Calu3 (cell line): ENCODE results near the genes NDNF, TRPC3, BLTP1 and SPRY1.

GRCh38 chr4:121071803-121072975, at the start of gene NDNF:
Gene NDNF (minus strand): TSS chr4:121072535.
- PRO-cap, result no peak

DNA sequence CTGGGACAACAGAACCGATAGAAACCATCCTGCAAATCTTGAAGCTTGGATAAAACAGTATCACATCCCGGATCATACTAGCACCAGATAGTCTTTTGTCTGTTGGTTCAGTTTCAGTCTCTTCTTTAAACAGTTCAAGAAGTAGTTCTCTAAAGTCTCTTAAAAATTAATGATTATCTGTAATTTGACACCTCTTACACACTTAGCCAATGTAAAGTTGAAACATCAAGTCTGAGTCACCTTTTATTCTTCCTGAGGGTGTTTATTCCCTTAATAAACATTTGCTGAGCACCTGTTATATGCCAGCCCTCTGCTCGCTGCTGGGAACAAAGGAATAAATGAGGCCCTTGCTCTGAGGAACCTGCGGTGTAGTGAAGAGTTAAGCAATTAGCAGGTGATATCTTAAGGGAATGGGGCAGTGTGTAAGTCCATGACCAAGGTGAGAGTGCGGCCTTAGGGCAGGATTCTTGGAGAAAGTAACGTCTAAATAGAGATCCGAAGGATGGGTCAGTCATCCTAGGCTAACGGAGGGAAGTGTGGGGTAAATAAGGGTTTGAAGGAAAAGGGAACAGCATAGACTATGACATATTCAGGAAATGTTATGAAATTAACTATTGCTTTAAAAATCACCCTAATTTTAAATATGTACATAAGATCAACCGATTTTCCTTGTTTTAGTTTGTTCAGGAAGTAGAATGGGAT, 5.2 kb upstream of the NDNF start:
- PRO-cap, result no peak

DNA sequence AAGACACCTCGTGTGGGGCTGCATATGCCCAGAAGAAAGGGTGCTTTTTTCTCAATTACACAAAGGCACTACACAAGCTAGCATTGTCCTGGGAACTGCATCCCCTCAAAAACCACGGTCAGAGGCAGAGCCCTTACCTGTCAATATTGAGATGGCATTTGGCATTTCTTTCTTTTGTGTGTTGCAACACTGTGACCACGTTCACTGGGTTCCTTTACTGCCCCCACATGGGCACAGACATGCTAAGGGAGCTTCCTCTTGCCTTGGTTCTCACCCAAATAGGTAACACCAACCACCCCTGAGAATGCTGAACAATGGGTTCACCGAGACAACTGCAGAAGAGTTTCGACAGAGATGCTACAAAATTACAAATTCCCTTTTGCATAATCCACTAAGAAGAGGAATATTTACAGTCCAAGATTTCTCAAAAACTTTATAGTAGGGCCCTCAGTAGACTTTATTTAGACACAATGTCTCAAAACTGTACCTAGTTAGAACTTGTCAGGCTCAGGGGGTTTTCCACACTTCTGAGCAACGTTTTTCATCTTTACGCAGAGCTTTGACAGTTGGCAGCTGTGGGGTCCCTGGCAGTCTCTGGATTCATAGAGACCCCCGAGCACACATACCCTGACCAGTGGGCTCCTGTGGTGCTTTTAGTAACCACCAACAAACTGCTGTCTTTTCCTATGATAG, 35.9 kb upstream of the TNIP3 start:
- PRO-cap, result no peak

- PRO-cap, result no peak
These were observed 28.8 kb downstream of the ANXA5 start for GRCh38 chr4:121667922-121668504.

GRCh38 chr4:121785338-121785802, 15.8 kb upstream of the EXOSC9 start:
- PRO-cap, result no peak

GRCh38 chr4:121951873-121952286, at the start of gene TRPC3:
Gene TRPC3 (minus strand): TSS chr4:121952060.
- PRO-cap, result no peak

DNA sequence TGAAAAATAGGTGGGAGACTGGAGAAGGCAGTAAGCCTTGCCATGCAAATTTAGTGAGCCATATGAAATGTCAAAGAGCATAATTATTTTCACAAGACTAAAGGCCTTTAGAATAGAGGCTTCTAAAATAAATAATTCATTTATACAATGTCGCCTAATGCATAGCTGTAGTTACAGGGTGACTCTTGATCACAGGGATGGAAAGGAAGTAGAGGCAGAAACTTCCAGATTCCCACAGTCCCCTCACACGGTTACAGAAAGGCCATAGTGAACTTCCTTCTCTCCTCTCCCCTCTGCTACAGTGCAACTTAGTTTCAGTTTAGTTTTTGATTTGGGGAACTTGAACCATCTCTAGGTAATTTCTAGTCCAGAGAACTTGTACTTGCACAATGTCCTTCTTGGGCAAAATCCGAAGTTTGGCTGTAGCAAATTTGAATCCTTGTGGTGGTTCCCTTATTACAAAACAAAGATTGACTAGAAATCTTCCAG, 1.3 kb upstream of the BLTP1 start:
- PRO-cap, result no peak

- PRO-cap, result bidirectional peak, plus-strand start at chr4:122152371, minus-strand start at chr4:122152274; unidirectional peak, minus-strand start at chr4:122152934
These were observed at the start of gene BLTP1 for GRCh38 chr4:122152149-122153165. Gene BLTP1 (plus strand): TSS chr4:122152331.

DNA sequence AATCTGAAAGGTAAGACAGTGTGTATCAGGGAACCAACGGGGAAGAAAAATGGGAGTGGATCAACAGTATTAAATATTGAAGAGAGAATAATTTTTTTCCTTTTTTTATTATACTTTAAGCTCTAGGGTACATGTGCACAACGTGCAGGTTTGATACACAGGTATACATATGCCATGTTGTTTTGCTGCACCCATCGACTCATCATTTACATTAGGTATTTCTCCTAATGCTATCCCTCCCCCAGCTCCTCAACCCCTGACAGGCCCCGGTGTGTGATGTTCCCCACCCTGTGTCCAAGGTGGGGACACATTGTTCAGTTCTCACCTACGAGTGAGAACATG, 60.8 kb downstream of the IL21 start:
- PRO-cap, result no peak

- PRO-cap, result no peak
These were observed 10.5 kb downstream of the BBS12 start for GRCh38 chr4:122742929-122743491.

- PRO-cap, result no peak
These were observed 502 bp upstream of the FGF2 start for GRCh38 chr4:122826263-122826394.

GRCh38 chr4:122854612-122855441, 28.2 kb downstream of the FGF2 start:
- PRO-cap, result no peak

- PRO-cap, result no peak
These were observed 1.4 kb downstream of the NUDT6 start for GRCh38 chr4:122920937-122921441.

DNA sequence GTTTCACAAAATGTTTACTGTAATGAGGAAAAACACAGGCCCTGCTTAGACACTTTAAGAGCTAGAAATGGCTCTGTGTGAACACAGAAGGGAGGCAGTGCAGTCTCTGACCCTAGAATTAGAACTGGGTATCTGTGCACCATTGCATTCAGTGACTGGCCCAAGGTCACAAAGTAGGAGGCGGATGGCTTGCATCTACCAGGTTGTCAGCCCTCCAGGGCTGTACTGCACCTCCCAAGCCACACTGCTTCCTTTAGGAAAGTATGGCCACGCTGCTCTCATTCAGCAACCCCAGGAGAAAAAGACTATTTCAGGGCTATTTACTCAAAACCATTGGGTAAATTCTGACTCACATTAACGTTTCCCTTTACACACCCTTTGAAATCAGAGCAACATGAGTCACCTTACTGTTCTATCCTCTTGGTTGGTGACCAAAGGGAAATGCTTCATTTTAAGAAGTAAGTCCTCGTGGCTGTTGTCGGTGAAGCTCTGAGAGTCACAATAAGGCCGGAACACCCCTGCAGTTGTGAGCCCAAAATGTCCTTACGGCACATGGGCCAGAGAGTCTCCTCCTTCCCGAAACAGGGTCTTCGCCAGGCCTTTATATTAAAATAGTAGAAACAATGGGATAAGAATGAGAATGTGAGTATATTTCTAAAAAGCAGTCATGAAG, 56.3 kb upstream of the SPRY1 start:
- PRO-cap, result bidirectional peak, plus-strand start at position 449 of the sequence, minus-strand start at position 304 of the sequence

DNA sequence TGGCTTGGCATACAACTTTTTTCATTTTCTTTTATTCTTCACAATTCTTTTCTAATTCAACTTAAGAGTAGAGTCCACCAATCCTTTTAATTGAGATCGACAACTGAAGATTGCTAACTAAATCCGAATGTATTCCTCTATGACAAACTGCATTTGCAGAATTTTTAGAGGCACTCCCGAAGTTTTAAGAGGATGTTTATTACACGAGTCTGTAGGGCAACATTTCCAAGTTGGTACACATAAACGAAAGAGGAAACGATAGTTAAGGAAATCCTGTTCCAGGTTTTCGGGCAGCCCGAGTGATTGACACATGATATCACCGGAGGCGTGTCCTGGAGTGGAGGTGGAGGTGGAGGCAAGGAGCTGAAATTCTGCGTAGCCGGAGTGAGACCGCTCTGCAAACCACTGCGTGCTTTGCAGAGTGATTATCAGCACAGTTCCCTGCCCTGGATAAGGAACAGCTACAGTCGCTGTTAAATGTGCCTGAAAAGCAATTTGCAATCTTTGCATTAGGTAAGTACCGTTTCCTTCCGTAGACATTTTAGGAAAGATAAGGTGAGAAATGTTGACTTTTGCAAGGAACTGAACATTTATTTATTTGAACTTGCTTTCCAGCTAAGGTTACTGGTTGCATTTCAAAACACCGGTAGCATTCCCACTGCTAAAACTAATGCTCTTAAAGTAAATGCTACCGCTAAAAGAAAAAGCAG, at the start of gene SPRY1:
TSS of gene SPRY1 (plus strand) at position 376 of the 710 bp plus-strand sequence.
- PRO-cap, result bidirectional peak, plus-strand start at position 405 of the sequence, minus-strand start at position 224 of the sequence

DNA sequence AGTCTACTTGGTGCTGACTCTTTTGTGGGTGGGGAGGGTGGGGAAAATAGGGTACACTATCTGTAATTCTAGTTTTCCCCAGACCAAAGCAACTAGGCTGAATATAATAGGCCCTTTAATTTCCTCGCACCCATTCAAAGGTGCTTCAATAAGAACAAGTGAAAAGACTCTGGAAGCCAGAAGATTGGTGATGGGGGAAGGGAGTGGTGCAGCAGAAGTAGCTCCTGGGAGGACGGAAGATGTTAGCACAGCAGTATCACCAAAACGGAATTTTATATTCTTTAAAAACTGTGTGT, 47.1 kb downstream of the SPRY1 start:
- PRO-cap, result no peak

DNA sequence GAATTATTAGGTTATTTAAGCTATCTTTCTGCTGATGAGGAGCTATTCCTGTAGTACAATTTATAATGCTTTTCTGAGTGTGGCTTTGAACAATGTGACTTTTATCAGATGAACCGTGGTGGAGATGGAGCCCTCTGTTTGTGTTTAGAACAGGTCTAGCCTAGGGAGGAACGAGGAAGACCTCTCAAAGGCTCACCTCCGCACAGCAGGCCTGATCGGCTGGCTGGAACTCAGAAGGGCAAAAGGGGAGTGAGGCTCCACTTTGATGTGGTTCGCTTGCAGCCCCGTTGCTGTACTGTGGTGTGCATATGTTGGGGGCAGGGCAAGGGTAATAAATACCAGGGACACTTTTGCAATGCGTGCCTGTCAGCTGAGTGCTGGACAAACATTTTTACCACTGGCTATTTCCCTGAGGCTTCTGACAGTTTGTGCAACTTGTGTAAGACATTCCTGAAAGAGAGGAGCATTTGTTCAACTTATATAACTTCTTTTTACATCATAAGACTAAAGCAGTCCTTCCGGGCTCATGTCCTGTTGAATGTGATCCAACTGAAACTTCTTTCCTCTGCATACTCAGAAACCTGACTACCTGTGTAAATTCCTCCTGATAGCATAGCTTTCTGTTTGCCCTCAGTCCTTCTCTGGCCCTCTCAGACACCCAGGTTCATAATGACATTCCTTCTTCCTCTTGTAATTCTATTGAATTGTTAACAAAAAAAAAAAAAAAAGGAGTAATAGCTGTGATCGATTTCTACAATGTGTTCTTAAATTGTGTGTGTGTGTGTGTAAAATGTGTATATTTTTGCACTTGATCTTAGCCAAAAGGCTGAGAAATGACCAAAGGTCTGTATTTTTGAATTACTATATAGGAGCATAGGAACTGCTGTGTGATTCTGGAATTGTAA, 82.3 kb downstream of the SPRY1 start:
- PRO-cap, result unidirectional peak, minus-strand start at position 251 of the sequence; bidirectional peak, plus-strand start at position 633 of the sequence, minus-strand start at position 542 of the sequence

DNA sequence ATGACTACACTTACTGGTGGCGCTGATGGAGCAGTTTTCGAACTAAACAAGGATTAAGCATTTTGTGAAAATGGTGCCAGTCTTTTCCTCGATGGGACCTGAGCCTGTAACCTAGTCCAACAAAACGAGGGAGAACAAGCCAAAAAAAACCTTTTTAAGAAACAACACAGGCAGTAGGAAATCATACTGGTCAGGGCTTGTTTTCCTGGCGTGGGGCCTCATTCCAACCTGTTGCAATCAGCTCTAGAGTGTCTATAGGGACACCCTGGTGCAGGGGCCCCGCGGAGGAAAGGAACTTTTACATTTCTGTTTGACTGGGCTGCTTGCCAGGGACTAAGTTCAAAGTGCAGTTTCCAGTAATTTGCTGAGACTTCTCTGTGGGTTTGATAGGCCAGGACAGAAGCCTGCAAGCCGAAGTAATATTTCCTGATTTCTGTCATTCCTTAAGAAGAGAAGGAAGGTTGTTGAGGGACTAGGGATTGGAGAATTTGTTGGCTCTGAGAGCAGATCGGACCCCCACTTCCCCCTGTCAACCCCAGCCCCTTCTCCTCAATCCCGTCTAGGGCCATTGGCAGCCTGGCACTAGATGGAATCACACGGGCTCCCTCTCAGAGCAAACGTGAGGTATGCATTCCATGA, 158.9 kb downstream of the SPRY1 start:
- PRO-cap, result bidirectional peak, plus-strand start at position 568 of the sequence, minus-strand start at position 256 of the sequence

GRCh38 chr4:123649695-123650452, 253.3 kb downstream of the SPRY1 start:
- PRO-cap, result bidirectional peak, plus-strand start at chr4:123649946, minus-strand start at chr4:123649823

- PRO-cap, result no peak
These were observed 436.2 kb downstream of the SPRY1 start for GRCh38 chr4:123832768-123833302.